ENCODE measurements around a stretch of chr5.

- PRO-cap, 4 experiments, result no peak in any of the 4 experiments
- RAMPAGE, long total RNA, 2 experiments, result no peak in any of the 2 experiments
- RRBS, result no CpG with 5 or more reads among the region's 5 CpGs
Measured at GRCh38 chr5:107389714-107390310, 280.9 kb downstream of the EFNA5 start.

GRCh38 chr5:107467516-107468086 is 203.1 kb downstream of the EFNA5 start:
- PRO-cap, 4 experiments, result no peak in any of the 4 experiments
- RAMPAGE, long total RNA, 2 experiments, result no peak in any of the 2 experiments
- RRBS, result no CpG with 5 or more reads among the region's 7 CpGs

- PRO-cap, 4 experiments, result no peak in any of the 4 experiments
- RAMPAGE, long total RNA, 2 experiments, result no peak in any of the 2 experiments
- RRBS, result 2% methylated on average over 15 of the region's 20 CpGs
Measured at GRCh38 chr5:107671154-107671370, 325 bp upstream of the EFNA5 start.

- PRO-cap, 4 experiments, result no peak in any of the 4 experiments
- RAMPAGE, long total RNA, 2 experiments, result start-site peak on the minus strand in 1 of 2 experiments, at chr5:108058583-108058588 at its widest, 5 reads per replicate
- RRBS, result no CpG with 5 or more reads among the region's 3 CpGs
Measured at GRCh38 chr5:108058373-108058794, 323.5 kb downstream of the FBXL17 start.

DNA sequence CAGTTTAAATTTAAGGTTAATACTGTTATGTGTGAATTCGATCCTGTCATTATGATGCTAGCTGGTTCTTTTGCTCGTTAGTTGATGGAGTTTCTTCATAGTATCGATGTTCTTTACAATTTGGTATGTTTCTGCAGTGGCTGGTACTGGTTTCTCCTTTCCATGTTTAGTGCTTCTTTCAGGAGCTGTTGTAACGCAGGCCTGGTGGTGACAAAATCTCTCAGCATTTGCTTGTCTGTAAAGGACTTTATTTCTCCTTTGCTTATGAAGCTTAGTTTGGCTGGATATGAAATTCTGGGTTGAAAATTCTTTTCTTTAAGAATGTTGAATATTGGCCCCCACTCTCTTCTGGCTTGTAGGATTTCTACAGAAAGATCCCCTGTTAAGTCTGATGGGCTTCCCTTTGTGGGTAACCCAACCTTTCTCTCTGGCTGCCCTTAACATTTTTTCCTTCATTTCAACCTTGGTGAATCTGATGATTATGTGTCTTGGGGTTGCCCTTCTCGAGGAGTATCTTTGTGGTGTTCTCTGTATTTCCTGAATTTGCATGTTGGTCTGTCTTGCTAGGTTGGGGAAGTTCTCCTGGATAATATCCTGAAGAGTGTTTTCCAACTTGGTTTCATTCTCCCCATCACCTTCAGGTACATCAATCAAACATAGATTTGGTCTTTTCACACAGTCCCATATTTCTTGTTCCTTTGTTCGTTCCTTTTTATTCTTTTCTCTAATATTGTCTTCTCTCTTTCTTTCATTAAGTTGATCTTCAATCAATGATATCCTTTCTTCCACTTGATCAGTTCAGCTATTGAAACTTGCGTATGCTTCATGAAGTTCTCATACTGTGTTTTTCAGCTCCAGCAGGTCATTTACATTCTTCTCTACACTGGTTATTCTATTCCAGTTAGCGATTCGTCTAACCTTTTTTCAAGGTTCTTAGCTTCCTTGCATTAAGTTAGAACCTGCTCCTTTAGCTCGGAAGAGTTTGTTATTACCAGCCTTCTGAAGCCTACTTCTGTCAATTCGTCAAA is 170.3 kb downstream of the FBXL17 start:
- PRO-cap, 4 experiments, result no peak in any of the 4 experiments
- RAMPAGE, long total RNA, 2 experiments, result start-site peak on the minus strand in 1 of 2 experiments, centred at position 643 of the sequence, 5 reads per replicate
- RRBS, result no CpG with 5 or more reads among the region's 11 CpGs

DNA sequence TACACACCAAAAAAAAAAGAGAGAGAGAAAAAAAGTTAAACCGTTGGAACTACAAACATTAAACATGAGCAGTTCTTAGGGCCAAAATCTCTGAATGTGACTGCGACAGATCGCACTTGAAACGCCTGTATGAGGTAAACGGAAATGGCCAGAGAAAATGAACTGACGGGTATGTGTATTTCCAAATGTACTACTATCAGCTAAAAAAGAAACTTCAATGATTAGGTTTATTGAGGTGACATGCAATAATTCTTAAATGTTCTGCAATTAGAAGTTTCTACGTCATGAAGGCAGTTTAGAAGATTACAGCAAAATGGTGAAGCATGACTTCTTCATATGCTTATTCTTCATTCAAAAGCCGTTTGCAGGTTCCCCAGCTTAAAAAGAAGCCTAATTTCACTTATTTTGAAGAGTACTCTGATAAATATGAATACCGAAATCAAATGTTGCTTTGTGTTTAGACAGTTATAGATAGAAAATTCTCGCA is 18.8 kb upstream of the FER start:
- PRO-cap, 4 experiments, result peak in 3 of 4 experiments; most common minus-strand start position 96 of the sequence (in 2)
- RAMPAGE, long total RNA, 2 experiments, result no peak in any of the 2 experiments
- RRBS, result no CpG with 5 or more reads among the region's 10 CpGs

DNA sequence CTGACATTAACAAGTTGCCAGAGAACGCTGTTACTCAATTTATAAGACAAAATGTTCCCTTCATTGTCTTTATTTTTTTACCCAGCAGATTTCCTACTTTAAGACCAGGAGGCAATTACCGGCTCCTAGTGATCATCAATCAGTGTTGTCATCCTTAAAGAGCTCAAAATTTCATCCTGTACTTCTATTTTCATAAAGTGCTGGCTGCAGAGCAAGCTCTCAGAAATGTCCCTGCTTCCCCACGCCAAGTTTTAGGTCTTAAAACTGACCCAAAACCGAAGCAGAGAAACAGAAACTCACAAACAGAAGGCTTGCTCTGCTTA is 82.9 kb downstream of the PJA2 start:
- PRO-cap, 4 experiments, result no peak in any of the 4 experiments
- RAMPAGE, long total RNA, 2 experiments, result no peak in any of the 2 experiments
- RRBS, result no CpG with 5 or more reads among the region's 4 CpGs

- PRO-cap, 4 experiments, result peak in 1 of 4 experiments; most common plus-strand start chr5:109455908 (in 1)
- RAMPAGE, long total RNA, 2 experiments, result no peak in any of the 2 experiments
- RRBS, result no CpG with 5 or more reads among the region's 7 CpGs
Measured at GRCh38 chr5:109455419-109456293, 45.9 kb upstream of the PJA2 start.

DNA sequence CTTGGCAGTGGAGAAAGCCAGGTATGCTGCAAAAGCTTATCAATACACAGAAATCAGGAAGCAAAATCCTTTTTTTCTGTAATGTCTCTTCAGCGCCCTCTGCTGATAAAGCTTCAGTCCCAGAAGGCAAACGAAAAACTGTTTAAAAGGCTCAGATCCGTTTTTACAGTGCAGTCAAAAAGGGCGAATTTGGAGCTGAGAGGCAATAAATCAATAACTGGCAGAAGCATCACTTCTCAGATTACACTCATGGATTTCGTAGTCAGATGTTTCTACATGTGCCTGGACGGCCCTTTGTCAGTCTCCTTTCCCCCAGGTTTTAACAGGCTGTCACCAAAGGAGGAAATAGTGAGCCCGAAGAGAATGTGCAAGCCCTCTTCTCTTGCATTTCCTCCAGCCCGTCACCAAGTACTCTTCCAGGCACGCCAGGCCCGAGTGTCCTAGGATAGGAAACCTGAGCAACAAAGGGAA is 1.0 kb upstream of the MAN2A1 start:
- PRO-cap, 4 experiments, result no peak in any of the 4 experiments
- RAMPAGE, long total RNA, 2 experiments, result no peak in any of the 2 experiments
- RRBS, result no CpG with 5 or more reads among the region's 10 CpGs

DNA sequence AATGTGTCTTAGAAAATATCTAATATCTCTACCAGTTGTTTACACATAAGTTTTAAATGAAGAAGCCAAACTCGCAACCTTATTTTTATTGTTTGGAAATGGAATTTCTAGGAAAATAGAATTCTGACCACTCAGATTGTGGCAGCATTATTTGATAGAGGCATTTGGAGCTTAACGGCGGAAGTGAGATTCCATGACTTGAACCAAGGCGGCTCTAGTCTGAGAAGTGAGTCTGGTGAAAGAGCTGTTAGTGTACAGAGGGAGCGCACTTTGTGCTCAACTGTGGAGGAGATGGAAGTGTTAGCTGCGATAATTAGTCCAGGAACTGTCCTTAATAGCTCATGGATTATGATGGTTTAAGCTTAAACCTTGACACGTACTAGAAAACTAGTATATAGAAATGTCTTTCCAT is 104.3 kb downstream of the MAN2A1 start:
- PRO-cap, 4 experiments, result no peak in any of the 4 experiments
- RAMPAGE, long total RNA, 2 experiments, result no peak in any of the 2 experiments
- RRBS, result no CpG with 5 or more reads among the region's 7 CpGs

DNA sequence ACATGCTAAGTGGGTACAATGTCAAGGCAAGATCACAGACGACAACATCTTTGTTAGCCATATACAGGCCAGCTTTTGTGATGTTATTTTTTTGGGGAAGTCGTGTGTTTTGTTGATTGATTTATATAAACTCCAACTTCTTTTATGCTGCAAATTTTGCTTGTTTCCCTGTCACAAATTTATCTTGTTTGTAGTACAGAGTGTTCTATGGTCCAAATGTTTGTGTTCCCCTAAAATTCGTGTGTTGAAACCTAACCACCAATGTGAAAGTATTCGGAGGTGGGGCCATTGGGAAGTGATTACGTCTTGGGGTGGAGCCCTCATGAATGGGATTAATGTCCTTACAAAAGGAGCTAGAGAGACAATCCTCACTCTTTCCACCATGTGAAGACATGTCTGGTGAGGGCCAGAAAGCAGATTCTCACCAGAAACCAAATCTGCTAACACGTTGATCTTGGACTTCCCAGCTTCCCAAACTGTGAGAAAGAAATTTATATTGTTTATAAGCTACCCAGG is 262.0 kb downstream of the MAN2A1 start:
- PRO-cap, 4 experiments, result no peak in any of the 4 experiments
- RAMPAGE, long total RNA, 2 experiments, result no peak in any of the 2 experiments
- RRBS, result no CpG with 5 or more reads among the region's 6 CpGs

- PRO-cap, 4 experiments, result no peak in any of the 4 experiments
- RAMPAGE, long total RNA, 2 experiments, result no peak in any of the 2 experiments
- RRBS, result no CpG with 5 or more reads among the region's 1 CpG
Measured at GRCh38 chr5:110000084-110000543, 310.4 kb downstream of the MAN2A1 start.

- PRO-cap, 4 experiments, result no peak in any of the 4 experiments
- RAMPAGE, long total RNA, 2 experiments, result no peak in any of the 2 experiments
- RRBS, result no CpG with 5 or more reads among the region's 3 CpGs
Measured at GRCh38 chr5:110413020-110413445, 313.4 kb downstream of the TMEM232 start.

DNA sequence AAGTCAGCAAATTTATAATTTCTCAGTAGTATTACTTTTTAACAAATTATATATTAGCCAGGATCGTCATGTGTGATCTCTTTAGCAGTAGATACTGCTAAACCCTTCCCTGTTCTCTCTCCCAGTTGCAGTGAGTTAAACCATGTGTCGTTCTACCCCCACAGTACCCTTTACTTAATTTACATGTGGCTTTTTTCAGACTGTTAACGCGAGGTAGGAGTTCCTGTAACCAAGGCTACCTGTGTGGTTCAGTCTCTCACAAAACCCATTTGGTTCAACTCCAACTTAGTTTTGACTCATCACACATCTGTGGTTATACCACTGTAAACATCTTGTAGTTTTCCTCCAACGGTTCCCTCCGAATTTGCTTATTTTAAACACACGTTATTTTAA is 13.4 kb downstream of the SLC25A46 start:
- PRO-cap, 4 experiments, result no peak in any of the 4 experiments
- RAMPAGE, long total RNA, 2 experiments, result no peak in any of the 2 experiments
- RRBS, result no CpG with 5 or more reads among the region's 7 CpGs

- PRO-cap, 4 experiments, result no peak in any of the 4 experiments
- RAMPAGE, long total RNA, 2 experiments, result no peak in any of the 2 experiments
- RRBS, result under 1% methylated on average over 8 of the region's 24 CpGs
Measured at GRCh38 chr5:111224581-111224848, 331 bp downstream of the CAMK4 start.

- PRO-cap, 4 experiments, result peak in 4 of 4 experiments; most common plus-strand start chr5:111757967 (in 2); most common minus-strand start chr5:111757716 (in 2)
- RAMPAGE, long total RNA, 2 experiments, result no peak in any of the 2 experiments
- RRBS, result 3% methylated on average over 8 of the region's 83 CpGs
Measured at GRCh38 chr5:111757630-111758493, 868 bp upstream of the NREP start.

GRCh38 chr5:111930281-111930705 is 173.3 kb upstream of the NREP start:
- PRO-cap, 4 experiments, result no peak in any of the 4 experiments
- RAMPAGE, long total RNA, 2 experiments, result no peak in any of the 2 experiments
- RRBS, result no CpG with 5 or more reads among the region's 2 CpGs

- PRO-cap, 4 experiments, result no peak in any of the 4 experiments
- RAMPAGE, long total RNA, 2 experiments, result no peak in any of the 2 experiments
- RRBS, result no CpG with 5 or more reads among the region's 11 CpGs
Measured at GRCh38 chr5:112161388-112162097, 257.5 kb downstream of the EPB41L4A start.

GRCh38 chr5:112162977-112163921 is 255.8 kb downstream of the EPB41L4A start:
- PRO-cap, 4 experiments, result no peak in any of the 4 experiments
- RAMPAGE, long total RNA, 2 experiments, result no peak in any of the 2 experiments
- RRBS, result no CpG with 5 or more reads among the region's 3 CpGs

GRCh38 chr5:112219112-112219656 is 199.9 kb downstream of the EPB41L4A start:
- PRO-cap, 4 experiments, result no peak in any of the 4 experiments
- RAMPAGE, long total RNA, 2 experiments, result no peak in any of the 2 experiments
- RRBS, result no CpG with 5 or more reads among the region's 6 CpGs